Mesenchymal stem cell of Wharton's jelly (primary cell): Measurements from ENCODE around the genes SYMPK, NANOS2, NOVA2, IGFL2 and IGFL1.

GRCh38 chr19:45848779-45849343 is 14.1 kb downstream of the SYMPK start:
- CAGE, long polyA plus RNA, result no peak

- CAGE, long polyA plus RNA, result no peak
Measured at GRCh38 chr19:45854171-45854797, 8.7 kb downstream of the SYMPK start.

DNA sequence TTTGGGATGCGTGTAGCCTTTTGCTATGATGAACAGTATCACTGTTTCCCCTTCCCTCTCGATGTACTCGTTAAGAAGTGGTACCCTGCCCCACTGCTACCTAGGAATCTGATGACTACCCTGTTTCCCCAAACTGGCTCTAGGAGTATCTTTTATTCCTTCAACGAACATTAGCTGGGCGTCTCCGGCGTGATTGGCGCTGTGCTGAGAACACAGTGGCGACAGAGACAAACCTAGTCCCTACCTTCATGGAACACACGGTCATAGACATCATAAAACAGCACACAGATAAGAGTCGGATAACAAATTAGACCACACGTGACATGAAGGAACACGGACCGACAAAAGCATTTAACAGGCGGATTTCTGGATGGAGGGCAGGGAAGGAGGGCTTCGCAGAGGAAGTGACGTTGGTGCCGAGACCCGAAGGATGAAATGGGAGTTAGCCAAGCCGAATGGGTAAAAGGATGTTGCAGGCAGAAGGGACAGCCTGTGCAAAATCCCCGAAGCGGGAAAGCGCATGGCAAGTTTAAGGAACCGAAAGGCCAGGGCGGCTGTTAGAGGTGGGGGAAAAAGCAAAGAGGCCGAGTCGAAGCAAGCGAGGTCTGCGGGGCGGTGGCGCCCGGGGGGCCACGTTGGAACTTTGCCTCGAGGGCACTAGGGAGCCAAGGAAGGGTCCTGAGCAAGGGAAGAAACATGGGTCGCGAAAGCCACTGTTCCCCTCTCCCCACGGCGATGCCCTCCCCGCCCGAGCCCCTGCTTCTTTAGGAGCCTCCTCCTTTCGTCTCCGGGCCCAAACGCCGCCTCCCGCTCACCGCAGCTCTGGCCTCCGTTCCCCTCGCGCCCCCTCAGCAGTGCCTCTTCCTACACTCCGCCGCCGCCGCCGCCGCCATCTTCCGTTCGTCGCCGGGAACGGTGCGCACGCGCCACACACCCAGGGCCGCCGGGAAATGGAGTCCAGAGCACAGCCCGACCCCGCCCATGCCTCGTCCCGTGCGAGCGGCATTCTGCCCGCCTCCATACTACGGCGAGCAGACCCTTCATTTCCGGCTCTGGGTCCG is at the start of gene SYMPK:
Gene SYMPK (minus strand): TSS at position 905 of the 1,061 bp plus-strand sequence.
- CAGE, long polyA plus RNA, result no peak

- CAGE, long polyA plus RNA, result no peak
Measured at GRCh38 chr19:45883263-45883926, 2.5 kb downstream of the IRF2BP1 start.

DNA sequence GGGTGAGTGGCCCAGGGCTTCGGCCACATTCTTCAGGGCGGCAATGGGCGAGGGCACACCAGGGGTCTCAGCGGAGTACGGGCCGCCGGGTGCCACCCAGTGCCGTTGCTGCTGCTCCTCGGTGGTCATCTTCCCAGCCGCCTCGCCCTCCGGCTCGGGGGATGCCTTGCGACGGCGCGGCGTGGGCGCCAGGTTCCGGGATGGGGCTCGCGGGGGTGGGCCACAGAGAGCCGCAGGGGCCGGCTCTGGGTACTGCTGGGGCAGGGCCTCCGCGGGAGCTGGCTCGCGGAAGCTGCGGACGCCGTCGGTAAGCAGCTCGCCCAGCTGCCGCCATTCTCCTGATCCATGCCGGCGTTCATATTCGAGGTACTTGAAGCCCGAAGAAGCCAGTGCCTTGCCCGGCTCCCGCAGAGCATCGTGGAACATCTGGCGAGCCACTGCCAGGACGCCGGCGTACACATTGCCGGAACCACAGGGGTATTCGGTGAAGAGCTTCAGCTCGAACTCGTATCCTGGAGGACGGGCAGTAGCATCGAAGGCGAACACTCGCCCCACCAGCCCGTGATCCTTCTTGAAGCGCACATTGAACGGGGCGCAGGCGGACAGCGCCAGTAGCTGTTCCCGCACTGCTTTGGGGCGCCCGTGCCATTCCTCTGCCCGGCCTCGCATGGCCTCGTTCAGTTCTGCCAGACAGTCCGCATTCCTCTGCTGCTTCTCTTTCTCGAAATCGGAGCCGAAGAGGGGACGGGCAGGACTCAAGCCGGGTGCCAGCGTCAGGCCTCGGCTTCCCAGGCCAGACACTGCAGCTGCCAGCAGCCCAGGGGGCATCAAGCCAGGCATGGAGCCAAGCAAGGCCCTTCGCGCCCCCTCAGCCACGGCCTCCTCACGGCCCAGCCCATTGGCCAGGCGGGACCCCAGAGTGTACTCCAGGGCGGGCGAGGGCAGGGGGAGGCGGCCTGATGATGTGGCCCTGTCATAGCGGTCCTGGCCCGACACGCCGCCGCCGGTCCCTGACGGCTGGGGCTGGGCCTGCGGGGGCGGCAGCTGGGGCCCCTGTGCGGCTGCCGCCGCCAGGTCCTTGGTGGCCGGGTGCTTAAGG is 1.1 kb downstream of the IRF2BP1 start:
- CAGE, long polyA plus RNA, result no peak

- CAGE, long polyA plus RNA, result no peak
Measured at GRCh38 chr19:45901145-45901932, 1.1 kb downstream of the MYPOP start.

DNA sequence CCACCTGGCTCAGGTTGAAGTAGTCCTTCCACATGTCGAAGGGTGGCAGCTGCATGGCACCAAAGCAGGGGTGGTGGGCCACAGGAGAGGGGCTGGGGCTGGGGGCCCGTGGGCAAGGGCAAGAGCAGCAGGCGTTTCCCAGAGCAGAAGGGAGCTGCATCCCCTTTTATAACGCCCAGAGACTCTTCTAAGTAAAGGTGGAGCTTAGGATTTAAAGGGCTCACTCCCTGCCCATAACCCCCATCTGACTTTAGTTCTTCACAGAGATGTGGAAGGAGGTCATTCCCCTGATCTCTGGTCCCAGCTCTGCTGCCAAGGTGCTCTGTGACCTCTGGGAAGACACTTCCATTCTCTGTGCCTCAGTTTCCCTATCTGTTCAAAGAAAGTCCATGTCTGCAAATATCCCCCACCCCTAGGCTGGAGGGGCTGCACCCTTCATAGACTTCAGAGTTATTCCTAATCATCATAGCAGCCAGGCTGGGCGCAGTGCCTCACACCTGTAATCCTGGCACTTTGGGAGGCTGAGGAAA is at the start of gene NANOS2:
Gene NANOS2 (minus strand): TSS at position 140 of the 530 bp plus-strand sequence.
- CAGE, long polyA plus RNA, result no peak

DNA sequence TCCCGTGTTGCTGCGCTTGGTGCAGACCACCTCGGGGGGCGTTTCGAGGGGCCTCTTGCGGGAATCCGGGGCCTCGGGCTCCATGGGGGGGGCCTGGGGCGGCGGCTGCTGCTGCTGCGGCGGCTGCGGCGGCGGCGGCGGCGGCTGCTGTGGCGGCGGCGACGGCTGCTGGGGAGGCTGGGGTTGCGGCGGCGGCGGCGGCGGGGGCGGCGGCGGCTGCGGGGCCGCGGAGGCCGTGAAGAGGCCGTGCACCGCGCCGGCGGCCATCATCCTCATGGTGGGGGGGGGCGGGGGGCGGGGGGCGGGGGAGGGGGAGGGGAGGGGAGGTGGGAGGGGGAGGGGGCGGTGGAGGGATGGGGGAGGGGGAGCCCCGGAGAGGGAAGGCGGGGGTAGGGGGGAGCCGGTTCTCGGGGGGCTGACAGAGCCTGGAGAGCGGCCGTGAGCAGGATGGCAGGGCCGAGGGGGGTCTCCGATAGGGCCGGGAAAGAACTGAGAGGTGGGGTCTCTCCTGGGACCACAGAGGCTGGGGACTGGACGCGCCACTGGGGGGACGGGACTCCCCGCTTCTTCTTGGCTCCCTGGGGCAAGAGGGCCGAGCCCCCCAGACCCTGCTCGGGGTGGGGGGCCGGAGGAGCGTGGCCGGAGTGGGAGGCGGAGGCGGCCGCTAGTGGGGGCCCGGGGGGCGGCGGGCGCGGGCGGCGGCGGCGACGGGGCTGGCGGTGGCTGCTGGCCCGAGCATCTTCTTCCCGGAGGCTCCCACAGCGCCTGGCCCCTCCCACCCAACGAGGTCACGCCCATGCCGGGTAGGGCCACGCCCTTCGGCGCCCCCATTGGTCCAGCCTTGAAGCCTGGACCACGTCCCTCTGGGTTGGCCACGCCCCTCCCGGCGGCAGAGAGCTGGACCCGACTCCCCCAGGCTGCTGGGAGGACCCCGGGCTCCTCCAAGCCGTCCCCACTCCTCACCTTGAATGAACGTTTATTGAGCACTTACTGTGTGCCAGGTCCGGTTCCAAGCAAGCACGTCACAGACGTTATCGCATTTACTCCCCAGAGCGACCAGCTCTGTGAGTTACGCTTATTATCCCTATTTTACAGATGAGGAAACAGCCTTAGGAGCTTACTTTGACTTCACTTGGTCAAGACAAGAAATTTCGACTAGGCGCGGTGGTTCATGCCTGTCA is at the start of gene NOVA2:
Gene NOVA2 (minus strand): TSS at position 598 of the 1,181 bp plus-strand sequence.
- CAGE, long polyA plus RNA, result no peak

- CAGE, long polyA plus RNA, result no peak
Measured at GRCh38 chr19:46147873-46148306, at the start of gene IGFL2. Gene IGFL2, plus strand, starts transcription at chr19:46148238.

- CAGE, long polyA plus RNA, result no peak
Measured at GRCh38 chr19:46159841-46160226, 11.8 kb downstream of the IGFL2 start.

GRCh38 chr19:46229590-46229970 is at the start of gene IGFL1:
Gene IGFL1, plus strand, starts transcription at chr19:46229742.
- CAGE, long polyA plus RNA, result no peak

GRCh38 chr19:46355285-46356094 is 8.6 kb downstream of the PPP5C start:
- CAGE, long polyA plus RNA, result no peak

- CAGE, long polyA plus RNA, result no peak
Measured at GRCh38 chr19:46529974-46530686, 34.5 kb upstream of the PNMA8B start.

- CAGE, long polyA plus RNA, result no peak
Measured at GRCh38 chr19:46614195-46614448, 10.8 kb downstream of the PTGIR start.

GRCh38 chr19:46618591-46619202 is 6.2 kb downstream of the PTGIR start:
- CAGE, long polyA plus RNA, result no peak

GRCh38 chr19:46623351-46624221 is 1.3 kb downstream of the PTGIR start:
- CAGE, long polyA plus RNA, result no peak

GRCh38 chr19:46654590-46655241 is 6.3 kb downstream of the DACT3 start:
- CAGE, long polyA plus RNA, result no peak

GRCh38 chr19:46672864-46673822 is 12.2 kb upstream of the DACT3 start:
- CAGE, long polyA plus RNA, result no peak

DNA sequence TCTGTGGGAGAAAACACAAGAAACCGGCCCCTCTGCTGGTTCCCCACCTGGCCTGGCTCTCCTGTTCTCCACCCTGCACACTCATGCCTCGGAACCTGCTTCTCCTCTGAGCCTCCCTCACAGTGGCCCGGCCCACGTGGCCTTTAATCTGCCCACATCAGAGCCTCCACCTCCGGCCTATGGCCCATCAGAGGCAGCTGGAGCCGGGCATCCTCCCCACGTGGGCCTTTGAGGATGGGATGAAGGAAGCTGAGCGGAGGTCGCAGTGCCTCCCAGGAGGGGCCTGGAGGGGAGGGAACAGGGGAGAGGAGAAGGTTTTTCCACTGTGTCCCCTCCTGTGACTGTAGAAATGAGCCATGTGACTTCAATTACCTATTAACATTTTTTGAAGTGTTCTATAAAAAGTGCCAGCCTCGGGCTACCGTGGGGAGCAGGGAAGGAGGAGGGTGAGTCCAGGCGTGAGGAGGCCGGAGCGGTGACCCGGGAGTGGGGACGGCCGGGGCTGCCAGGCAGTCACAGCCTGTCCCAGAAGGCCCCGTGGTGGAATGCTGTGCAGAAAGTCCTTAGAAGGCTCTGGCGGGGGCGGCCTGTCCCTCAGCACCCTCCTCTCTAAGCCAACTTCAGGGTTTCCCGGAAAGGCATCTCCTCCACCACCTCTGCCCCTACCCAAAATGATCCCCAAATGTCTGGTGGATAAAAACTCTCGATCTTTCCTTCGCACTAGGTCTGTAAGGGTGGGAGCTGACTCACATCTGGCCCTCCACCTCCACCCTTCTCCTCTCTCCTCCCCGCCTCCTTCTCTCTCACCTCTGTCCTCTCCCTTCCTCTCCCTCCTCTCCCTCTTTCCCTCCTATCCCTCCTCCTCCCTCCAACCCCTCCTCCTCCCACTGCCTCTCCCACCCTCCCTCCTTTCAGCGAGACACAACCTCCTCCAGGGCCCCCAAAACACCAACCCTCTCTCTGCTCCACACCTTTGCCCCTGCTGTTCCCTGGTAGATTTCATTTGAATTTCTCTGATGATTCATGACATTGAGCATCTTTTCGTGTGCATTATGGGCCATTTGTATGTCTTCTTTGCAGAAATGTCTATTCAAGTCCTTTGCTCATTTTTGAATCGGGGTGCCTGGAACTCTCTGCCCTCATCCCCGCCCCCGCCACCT is 24.9 kb upstream of the SLC1A5 start:
- CAGE, long polyA plus RNA, result no peak

GRCh38 chr19:46924760-46925899 is 64.3 kb downstream of the ARHGAP35 start:
- CAGE, long polyA plus RNA, result no peak